ENCODE measurements around a stretch of chr10.

DNA sequence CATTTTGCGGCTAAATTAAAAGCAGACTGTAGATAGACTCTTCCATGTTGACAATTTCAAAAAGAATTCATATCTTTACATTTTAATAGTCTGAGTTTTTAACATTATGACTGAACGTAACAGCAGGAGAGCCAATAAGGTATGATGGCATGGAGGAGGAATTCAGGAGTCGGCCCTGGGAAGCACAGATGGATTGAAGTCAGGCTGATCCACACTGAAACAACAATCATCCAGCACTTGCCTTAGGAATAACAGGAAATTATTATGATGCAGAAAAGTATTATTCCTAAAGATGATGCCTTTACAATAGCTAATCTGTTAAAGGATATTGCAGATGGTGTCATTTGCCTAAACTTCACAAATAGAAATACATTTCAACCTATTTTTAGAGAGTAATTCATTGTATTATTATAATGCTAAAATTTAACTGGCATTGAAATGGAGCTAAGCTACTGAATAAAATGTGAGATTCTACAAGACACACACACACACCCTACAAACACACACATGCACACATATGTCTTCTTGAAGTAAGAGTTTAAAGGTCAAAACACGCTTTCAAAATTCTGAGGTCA, 456.0 kb upstream of the KLF6 start:
- PRO-cap: no peak

- PRO-cap: no peak
These were observed 506.1 kb upstream of the AKR1E2 start for GRCh38 chr10:4319792-4320389.

GRCh38 chr10:4685533-4686000, 140.4 kb upstream of the AKR1E2 start:
- PRO-cap: no peak

- PRO-cap: no peak
These were observed 92.8 kb upstream of the AKR1E2 start for GRCh38 chr10:4733010-4733791.

- PRO-cap: no peak
These were observed 55.2 kb upstream of the AKR1E2 start for GRCh38 chr10:4770618-4771463.

DNA sequence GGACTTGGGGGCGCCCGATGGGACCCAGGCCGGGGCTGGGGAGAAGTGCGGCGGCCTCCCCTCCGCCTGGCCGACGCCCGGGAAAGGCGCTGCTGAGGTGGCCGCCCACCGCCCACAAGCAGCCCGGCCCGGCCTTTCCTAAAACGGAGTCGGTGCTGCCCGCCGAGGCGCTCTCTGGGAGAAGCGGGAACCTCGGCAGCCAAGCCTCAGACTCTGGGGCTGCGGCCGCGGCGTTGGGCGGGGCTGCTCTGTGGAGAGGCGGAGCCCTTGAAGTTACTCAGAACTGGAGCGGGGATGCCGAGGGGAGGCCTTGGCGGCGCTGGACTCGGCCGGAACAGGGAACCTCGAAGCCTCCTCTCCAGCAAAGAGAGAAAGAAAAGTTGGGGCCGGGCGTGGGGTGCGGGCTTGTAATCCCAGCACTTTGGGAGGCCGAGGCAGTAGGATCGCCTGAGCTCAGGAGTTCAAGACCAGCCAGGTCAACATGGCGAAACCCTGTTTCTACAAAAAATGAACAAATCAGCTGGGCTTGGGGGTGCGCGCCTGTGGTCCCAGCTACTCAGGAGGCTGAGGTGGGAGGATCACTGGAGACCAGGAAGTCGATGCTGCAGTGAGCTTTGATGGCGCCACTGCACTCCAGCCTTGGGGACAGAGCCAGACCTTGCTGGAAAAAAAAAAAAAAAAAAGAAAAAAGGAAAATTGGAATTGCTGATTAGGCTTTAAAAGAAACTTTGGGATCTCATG, 574 bp downstream of the AKR1E2 start:
- PRO-cap: bidirectional peak, plus-strand start at position 280 of the sequence, minus-strand start at position 208 of the sequence

DNA sequence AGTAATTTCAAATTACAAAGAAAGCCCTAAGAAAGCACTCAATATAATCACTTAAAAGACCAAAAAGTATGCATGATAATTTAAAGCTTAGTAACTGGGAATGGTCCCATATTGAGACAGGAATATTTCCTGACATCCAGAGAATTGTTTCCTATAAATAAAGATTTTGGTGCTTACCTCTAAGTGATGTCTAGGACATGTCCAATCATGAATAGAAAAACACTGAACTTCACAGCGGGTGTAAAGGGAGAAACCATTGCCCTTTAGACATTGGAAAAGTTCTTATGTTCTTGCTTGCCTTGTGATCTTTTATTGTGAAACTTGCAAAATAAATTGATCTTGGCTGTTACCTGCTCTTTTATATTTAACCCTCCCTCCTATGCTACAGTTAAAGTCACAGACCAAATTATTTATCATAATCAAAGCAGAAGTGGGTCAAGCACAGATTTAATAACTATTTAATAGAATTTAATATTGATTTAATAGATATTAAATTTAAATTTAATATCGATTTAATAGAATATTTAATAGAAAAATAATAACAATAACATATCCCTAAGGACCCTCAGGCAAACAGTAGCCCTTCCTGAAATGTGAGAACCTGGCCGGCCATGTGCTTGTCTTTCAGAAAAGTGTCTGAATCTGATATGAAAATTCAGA, 47.1 kb upstream of the AKR1C1 start:
- PRO-cap: no peak

DNA sequence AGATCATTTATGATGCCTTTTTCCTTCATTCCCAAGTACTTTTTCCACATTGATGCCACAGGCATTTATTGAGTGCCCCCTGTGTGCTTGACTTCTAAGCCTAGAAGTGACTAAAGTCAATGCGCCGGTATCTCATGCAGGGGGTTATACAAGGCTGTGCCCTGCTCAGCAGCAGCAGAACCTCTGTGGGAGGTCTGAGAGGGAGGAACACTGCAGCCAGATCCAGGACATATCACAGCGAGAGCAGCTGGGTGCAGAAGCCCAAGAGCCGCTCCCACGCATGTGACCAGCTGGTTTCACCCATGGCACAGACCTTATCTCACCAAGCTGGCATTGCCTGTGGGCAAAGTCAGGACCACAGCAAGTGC, 31.7 kb upstream of the AKR1C1 start:
- PRO-cap: no peak

- PRO-cap: no peak
These were observed 23.8 kb upstream of the AKR1C1 start for GRCh38 chr10:4939184-4940137.

GRCh38 chr10:5002080-5002418, 1.6 kb downstream of the AKR1C2 start:
- PRO-cap: no peak

GRCh38 chr10:5078683-5079177, 15.5 kb upstream of the AKR1C3 start:
- PRO-cap: no peak

- PRO-cap: no peak
These were observed 1.9 kb downstream of the AKR1C3 start for GRCh38 chr10:5096094-5096527.

GRCh38 chr10:5099270-5099767, 5.1 kb downstream of the AKR1C3 start:
- PRO-cap: no peak

GRCh38 chr10:5147042-5147398, 37.9 kb downstream of the AKR1C8 start:
- PRO-cap: no peak

DNA sequence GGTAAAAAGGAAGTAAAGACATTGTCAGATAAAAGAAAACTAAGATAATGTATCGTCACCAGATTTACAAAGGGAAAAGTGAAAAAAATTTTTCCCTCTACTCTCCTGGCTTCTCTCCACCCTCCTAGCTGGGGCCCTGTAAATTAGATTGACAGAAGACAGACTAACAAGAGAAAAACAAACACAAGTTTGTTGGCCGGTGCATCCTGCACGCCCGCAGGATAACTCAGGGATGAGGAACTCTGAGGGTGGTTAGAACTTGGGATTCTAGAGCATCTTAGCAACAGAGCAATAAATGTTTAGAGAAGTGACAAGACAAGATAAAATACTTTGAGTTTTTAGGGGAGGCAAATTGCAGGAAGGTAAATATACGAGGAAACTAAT, 4.5 kb upstream of the UCN3 start:
- PRO-cap: no peak

DNA sequence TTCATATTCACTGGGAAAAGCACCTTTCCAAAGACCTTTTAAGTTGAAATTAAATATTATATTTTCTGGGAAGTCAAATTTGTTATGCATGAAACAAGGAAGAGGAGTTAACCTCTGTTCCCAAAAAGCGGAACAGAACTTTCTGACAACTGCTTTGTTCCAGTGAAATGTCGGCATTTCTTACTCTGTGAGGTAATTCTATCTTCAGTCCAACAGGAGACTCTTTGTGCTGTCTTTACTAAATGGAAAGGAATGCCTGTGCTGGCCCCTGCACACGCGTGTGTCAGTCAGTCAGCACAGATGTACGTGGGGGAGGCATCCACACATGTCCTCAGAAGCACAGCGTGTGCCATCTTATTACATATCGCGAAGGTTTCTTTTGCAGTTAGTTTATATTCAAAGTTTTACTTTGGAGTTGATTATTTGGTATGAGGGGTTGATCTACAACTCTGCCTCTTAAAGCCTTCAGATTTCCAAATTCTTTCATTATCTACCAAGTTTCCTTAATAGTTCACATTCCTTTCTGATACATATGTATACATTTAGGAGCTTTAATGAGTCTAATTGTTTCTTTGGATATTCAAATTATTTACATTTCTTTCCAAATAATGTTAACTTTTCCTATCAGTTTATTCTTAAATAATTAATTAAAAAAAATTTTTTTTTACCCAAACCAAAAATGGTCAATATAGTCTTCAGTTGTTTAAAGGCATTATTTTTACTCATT, 37.6 kb downstream of the NET1 start:
- PRO-cap: no peak

- PRO-cap: no peak
These were observed 19.9 kb downstream of the CALML5 start for GRCh38 chr10:5479347-5479943.

DNA sequence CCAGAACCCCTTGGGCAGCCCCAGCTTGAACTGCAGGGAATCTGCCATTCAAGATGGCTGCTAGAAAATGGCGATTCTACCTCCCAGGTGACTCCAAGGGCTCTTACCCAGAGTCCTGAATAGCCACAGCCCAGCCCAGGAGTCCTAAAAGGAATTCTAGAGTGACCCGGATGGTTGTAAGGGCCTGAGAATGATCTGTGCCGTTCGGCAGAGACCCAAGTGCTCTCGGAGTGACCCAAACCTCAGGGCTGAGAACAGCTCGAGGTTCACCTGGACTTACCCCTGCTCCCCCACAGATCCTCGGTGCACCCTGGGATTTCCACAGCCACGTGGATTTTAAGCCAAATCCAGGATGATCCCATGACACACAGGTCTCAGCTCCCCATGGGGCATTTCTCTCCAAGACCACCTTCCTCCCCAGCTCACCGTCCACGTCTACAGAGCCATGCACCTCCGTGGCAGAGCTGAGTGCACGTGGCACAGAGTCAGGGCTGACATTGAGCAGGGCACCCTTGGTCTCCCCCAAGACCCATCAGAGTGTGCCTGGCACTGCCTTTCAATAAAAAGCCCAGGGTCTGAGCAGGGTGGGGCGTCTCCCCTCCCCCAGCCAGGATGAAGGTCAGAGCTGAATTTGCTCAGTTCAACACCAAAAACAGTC, 29.2 kb downstream of the CALML3 start:
- PRO-cap: no peak

GRCh38 chr10:5559679-5560103, 34.9 kb downstream of the CALML3 start:
- PRO-cap: no peak

DNA sequence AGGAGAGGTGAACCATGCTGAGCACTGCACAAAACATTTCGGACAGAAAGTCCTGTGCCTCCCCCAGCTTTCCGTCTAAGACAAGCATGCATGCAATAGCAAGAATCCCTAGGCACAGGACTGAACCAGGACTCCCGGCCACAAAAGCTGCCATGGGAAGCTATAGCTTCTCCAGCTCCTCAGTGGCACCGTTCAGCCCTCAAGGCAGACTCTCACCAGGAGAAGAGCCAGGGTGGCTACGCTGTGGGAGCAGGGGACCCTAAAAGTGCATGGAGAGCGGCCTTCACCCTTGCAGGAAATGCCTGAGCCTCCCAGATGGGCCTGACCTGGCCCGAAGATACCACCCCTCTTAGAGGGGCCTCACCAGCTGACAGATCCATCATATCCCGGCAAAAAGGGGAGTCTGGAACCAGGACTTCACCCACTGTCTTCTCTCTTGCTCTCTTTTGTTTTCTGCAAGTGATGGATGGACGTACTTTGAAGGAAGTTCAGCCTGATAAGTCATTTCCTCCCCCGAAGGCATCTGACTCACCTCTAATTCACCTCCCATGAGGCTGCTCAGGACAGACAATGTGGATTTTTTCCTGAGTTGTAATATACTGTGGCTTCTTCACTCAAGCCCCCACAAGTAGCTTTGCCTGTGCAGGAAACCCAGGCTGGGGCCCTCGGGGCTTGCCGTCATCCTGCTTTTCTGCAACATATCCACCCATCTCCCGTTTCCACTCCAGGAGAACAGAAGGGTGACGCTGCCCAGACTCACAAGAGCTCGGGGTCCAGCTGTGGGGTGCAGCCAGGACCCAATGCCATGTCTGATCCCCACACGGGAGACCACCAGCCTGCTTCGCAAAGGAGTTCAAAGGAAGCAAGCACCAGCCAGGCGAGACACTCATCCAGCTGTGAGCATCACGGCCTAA, 70.5 kb downstream of the ASB13 start:
- PRO-cap: no peak

Measured in right common carotid artery plus branches (tissue), 1 donor.